Osteocyte (in vitro differentiated cells): ENCODE results near the gene PTGES.

DNA sequence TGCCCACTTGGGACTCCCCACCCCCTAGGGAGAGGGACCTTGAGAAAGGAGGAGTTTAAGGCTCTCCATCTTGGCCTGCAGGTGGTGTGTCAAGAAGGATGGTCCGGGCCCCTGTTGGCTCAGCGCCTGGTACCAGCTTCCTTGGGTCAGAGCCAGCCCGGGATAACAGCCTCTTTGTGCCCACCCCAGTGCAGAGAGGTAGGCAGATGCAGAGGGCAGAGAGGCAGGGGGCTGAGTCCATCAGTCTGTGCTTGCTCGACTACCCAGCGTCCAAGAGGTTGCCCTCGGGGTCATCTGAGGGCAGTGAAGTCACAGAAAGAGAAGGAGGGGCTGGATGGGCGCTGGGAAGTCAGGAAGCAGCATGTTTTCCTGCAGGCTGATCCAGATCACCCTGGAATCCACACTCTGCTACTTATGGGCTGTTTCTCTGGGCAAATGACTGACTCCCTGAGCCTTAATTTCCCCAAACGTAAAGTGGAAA is 6.8 kb downstream of the DOLK start:
- PRO-cap: no peak

- PRO-cap: no peak
Measured at GRCh38 chr9:128987849-128988236, 40.3 kb downstream of the SH3GLB2 start.

DNA sequence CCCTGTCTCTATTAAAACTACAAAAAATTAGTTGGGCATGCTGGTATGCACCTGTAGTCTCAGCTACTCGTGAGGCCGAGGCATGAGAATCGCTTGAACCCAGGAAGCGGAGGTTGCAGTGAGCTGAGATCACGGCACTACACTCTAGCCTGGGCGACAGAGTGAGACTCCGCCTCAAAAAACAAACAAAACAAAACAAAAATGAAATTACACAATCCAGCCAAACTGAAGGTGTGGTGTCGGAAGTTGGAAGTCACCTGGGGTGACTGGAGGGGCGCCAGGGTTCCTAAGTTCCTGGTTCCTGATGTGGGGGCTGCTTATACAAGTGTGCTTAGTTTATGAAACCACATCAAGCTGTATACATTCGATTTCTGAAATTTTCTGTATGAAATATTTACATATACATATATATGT is 3.7 kb upstream of the DOLPP1 start:
- PRO-cap: no peak

- PRO-cap: no peak
Measured at GRCh38 chr9:129107612-129108350, 2.8 kb downstream of the CRAT start.

- PRO-cap: no peak
Measured at GRCh38 chr9:129108633-129109861, 1.5 kb downstream of the CRAT start.

DNA sequence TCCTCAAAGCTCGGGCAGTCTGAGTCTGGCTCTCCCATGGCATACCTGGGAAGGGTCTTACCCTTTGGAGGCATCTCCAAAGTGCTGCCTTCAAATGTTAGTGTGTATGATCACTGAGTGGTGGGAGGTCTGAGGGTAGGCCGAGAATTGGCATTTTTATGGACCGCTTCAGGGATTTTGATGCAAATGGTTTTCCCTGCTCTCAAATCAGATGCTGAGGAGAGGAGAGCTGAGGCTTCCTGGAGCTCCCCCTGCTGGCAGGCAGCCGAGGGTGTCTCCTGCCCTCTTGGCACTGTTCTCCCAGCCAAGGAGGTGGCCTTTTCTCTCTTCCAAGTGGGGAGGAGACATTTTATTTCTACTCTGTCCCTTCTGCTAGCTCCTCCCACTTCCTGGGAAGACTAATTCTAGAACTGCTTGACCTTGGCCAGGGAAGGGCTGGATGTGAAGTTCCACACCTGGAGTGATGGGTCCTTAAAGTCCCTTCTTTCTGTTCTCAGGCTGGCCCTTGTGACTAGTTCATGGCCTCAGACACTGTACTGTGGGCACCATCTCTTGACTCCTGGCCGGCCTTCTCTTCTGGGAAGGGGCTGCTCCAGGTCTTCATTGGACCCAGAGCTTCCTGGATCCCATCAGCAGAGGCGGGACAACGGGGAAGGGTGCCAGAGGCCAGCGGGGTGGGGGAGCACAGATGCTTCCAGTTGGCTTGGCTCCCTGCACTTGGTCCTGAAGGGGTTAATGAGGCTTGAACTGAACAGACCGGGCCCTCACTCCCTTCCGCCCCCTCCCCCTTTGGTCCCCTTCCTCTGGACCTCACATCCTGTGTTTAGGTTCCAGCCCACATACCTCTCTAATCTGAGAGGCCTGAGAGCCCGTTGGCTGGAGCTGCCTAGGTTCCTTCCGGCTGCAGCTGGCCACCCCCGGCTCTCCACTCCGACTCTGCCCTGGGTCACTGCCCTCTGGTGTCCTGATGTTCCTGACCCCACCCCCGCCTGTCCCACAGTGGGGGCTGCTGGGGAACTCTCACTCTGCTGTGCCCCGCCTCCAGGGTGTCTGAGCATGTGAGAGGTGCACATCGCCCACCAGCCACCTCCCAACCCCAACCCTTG is 32.0 kb downstream of the PTPA start:
- PRO-cap: no peak

GRCh38 chr9:129167827-129168532 is 10.1 kb downstream of the IER5L start:
- PRO-cap: no peak

- PRO-cap: no peak
Measured at GRCh38 chr9:129193533-129194163, 15.6 kb upstream of the IER5L start.

- PRO-cap: no peak
Measured at GRCh38 chr9:129237092-129237689, 59.1 kb upstream of the IER5L start.

DNA sequence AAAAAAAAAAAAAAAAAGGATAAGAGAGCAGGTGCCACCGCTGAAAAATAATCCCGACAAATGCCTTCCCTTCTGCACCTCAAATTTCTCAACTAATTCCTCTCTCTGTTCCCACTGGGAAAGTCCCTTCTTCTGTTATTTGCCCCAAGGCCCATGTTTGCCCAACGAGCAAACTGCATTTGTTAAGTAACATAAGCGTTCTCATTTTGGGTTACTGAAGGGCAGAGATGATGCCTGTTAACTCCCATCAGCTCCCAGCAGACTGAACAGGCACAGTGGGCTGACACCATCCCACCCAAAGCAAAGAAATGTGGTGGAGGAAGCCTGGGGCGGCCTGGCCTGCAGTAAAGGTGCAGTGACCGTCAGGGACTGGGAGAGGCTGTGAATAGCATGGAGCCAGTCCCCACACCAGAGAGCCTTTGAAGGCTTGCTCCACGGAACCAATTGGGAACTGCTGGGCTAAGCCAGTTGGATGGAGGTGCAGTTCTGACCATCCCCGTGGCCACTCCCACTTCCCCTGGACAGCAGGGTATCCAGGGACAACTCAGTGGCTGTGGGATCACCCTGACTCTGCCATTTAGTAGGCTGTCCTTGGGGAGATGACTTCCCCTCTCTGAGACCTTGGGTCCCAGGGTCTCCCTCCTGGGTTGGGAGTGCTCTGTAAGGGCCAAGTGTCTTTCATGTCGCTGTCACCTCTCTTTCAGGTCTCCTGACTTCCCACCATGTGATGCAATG is 149.7 kb upstream of the IER5L start:
- PRO-cap: no peak

DNA sequence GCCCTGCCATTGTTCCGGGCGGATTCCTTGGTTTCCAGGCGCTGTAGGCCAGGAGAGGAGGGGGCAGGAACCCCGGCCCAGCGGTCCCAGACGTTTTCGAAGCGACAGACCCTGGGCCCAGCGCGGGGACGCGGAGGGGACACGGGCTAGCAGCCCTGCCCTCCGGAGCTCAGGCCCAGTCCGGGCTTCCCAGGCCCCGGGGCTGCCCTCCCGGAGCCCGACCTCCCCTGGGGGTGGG is 206.9 kb downstream of the C9orf50 start:
- PRO-cap: no peak

DNA sequence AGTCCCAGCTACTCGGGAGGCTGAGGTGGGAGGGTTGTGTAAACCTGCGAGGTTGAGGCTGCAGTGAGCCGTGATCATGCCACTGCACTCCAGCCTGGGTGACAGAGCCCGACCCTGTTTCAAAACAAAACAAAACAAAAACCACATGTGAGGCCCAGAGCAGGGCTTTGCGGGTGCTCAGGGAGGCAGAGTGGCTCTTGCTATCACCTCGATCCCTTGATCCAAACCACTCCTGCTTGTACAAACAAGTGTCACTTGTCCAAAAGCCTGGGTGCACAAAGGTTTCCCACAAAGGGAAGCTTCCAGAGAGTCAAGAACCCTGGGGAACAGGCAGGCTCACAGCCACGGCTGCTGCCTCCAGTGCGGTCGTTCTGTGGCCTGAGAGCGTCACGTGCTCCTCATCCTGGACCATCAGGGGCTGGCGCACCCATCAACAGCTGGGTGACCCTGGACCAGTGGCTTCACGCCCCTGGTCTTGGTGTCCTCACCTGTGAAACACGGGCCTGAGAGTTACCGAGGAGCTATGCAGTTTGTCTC is 162.7 kb downstream of the C9orf50 start:
- PRO-cap: no peak

GRCh38 chr9:129464819-129465556 is 155.9 kb downstream of the C9orf50 start:
- PRO-cap: no peak

DNA sequence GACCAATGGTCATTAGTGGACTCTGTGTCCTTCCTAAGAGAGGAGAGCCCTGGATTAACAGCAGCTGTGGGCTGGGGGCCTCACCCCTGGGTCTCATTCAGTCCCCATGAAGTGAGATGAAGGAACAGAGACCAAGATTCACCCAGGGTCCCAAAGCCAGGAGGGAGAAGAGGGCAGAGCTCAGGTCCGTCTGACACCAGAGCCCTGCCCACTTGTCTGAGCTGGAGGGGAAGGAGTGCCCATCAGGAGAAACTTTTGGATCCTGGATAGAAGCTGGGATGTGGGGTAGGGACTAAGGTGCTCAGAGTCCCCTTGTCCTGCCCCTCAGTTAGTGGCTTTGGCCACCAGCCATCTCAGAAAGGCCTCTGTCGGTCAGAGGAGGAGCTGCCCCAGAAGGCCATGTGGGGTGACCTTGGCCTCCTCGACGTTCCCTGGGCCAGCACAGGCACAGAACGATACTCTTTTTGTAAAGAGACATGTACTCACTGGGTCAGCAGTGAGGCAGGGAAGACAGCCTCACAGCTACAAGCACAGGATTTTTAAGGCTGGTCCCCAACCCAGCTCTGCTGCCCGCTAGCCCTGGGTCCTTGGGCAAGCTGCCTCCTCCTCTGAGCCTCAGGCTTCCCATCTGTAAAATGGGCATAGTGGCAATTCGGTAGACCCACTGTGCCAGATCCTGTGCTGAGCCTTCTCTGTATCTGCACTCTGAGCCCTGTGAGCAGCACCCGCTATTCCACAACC is 49.5 kb downstream of the C9orf50 start:
- PRO-cap: no peak

GRCh38 chr9:129637349-129638452 is 4.2 kb downstream of the ASB6 start:
- PRO-cap: unidirectional peak, plus-strand start at chr9:129638022

GRCh38 chr9:129638453-129639209 is 3.3 kb downstream of the ASB6 start:
- PRO-cap: unidirectional peak, plus-strand start at chr9:129638523

DNA sequence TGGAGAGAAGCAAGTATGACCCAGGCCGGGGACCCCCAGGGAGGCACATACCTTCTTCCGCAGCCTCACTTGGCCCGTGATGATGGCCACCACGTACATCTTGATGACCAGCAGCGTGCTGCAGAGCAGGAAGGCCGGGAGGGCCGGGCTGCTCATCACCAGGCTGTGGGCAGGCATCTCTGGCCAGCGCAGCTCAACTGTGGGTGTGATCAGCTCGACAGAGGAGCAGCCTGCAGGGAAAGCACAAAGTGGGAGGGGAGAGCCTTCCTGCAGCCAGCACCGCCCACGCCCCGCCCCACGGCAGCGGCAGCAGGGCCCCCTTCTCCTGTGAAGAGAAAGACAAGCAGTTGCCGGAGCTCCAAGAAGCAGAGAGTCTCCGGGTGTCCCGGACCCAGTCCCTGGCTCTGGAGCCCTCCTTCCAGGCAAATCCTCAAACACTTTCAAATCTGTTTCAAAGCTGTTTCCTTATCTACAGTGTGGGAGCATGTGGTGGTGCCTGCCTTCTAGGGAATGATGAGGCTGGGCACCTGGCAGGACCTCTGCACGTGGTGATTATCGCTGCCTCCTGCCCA is at the start of gene PTGES:
PTGES (minus strand) TSS at position 207 of the 572 bp plus-strand sequence.
- PRO-cap: unidirectional peak, minus-strand start at position 199 of the sequence

- PRO-cap: no peak
Measured at GRCh38 chr9:129895255-129896020, 60.2 kb downstream of the USP20 start.

DNA sequence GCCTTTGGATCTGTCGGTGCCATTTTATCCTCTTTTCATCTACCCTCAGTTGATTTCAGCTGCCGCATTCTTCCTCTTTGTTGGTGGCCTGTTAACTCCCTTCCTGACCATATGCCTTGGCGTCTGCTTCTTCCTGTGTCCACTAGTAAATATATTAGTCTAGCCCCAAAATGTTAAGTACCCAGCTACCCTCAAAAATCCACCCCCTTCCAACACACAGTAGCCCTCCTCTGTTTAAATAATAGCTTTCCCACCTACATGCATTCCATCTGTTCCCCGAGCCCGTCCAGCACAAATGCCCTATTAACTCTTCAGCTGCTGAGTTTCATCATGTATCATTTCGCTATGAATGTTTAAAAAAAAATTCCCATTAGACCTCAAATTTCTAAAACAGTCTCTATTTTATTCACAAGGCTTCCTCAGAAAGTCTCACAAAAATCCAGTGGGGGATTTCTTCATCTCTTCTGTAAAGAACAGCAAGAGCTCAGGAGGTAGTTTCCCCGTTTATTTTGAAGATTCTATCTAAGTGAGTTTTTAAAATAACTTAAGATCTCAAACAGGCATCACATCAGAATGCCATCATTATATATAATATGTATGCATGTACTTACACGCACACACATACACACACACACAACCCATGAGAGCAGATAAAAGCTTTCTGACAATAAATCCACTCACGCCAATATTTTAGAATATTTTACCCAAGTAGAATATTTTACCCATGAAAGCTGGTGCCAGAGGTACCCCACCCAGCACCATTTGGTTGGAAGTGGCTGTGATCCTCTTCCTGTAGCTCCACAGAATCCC is 97.6 kb downstream of the USP20 start:
- PRO-cap: no peak

DNA sequence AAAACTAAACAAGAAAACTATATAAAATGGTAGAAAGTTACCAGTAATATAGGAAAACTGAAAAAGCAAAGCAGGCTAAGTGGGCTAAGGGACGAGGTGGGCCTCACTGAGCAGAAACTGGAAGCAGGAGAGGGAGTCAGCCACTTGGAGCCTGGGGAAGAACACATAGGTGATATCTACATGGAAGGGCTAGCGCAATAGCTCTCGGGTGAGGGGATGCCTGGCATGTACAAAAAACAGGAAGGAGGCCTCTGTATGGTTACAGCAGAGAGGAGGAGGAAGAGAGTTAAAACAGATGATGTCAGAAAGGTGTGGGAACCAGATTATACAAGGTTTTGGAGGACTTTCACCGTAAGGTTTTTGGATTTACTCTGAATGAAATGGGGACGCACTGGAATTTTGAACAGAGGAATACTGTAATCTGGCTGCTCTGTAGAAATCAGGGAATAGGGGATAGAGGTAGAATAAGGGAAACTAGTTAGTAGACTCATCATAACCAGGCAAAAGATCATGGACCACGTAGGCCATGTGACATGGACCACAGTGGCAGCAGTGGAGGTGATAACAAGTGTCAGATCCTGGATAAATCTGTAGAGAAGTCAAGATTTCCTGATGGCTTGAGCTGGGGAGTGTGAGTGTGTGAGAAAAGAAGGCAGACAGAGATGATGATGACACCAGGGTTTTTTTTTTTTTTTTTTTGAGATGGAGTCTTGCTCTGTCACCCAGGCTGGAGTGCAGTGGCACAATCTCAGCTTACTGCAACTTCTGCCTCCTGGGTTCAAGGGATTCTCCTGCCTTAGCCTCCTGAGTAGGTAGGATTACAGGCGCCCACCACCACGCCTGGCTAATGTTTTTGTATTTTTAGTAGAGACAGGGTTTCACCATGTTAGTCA is 52.5 kb downstream of the FNBP1 start:
- PRO-cap: no peak